AG04449 (cell line): ENCODE measurements around a stretch of chr7.

DNA sequence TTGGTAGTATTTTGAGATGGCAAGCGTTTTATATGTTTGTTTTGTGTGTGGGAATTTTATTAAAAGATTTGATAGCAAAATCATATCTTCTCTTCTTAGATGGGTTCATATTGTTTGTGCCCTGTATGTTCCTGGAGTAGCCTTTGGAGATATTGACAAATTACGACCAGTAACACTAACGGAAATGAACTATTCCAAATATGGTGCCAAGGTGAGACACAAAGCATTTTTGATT, 49.0 kb downstream of the PHF14 start:
- RRBS = no CpG with 5 or more reads among the region's 3 CpGs

DNA sequence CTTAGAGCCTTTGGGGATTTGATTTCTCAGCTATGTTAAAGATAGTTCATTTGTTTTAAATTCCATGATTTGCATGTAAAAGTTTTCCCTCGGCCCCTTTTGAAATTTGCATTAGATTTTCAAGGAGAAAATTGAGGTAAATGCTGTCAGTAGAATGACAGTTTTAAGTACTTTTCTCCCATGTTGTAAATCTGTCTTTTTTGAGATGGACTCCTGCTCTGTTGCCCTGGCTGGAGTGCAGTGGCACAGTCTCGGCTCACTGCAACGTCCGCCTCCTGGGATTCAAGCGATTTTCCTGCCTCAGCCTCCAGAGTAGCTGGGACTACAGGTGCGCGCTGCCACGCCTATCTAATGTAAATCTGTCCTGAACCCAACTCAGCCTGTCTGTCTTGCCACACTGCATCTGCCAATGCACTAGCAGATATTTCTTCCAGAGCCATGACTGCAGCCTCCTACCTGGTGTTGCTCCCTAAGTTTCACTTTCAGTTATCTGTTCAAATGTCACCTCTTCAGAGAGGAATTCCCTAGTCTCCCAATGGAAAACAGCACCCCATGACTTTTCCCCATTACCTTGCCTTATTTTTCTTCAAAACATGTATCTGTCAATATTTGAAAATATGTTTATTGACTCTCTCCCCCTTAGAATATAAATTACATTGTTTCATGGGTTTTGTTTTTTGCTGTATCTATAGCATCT, 264.1 kb downstream of the PHF14 start:
- RRBS = no CpG with 5 or more reads among the region's 8 CpGs

GRCh38 chr7:12801932-12802808, 114.7 kb downstream of the ARL4A start:
- RRBS = no CpG with 5 or more reads among the region's 2 CpGs

- RRBS = no CpG with 5 or more reads among the region's 1 CpG
Measured at GRCh38 chr7:13920374-13920564, 69.2 kb downstream of the ETV1 start.

DNA sequence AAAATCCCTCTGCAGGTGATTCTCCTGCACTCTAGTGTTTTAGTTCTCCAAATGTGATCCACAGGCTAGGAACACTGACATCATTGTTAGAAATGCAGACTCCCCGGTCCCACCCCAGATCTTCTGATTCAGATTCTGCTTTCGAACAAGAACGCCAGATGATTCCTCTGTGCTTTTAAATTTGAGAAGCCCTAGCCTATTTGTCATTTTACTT, 165.4 kb upstream of the ETV1 start:
- RRBS = no CpG with 5 or more reads among the region's 3 CpGs

- RRBS = no CpG with 5 or more reads among the region's 5 CpGs
Measured at GRCh38 chr7:14351053-14351536, 361.6 kb upstream of the ETV1 start.

GRCh38 chr7:14836405-14836910, 66.1 kb downstream of the DGKB start:
- RRBS = no CpG with 5 or more reads among the region's 9 CpGs

- RRBS = no CpG with 5 or more reads among the region's 36 CpGs
Measured at GRCh38 chr7:15547043-15547999, 14.5 kb downstream of the AGMO start.

GRCh38 chr7:15829555-15830180, 143.2 kb upstream of the MEOX2 start:
- RRBS = no CpG with 5 or more reads among the region's 3 CpGs

DNA sequence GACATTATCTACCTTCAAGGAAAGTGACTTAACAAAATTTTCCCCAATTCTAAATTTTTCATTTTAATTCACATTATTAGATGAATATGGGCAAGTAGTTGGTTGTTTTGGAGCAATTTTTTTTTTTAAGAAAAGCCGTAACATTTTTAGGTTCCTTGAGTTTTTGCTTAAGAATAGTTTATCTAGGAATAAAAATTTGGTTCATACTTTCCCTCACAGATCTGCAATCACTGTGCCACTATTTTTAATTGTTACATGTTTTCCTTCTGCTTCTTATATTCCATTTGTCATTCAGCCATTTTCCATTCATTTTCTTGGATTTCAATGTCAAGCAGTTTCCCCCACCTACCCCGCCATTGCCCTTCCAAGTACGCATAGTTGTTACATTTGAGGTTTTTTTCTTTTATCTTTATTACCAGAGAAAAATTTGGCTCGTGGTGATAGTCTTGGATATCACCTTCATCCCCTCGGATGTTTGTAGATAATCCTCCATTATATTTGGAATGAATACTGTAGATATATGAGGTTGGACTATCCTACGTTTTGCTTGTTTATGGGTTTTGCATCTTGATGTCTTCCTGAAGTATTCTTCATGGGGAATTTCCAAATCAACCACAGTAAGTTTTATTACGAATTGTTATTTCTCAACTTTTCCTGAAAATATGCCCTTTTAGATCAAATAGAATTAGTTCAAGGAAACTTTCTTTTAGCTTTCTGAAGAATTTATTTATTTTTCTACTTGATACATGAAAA, 159.7 kb downstream of the CRPPA start:
- RRBS = no CpG with 5 or more reads among the region's 7 CpGs

DNA sequence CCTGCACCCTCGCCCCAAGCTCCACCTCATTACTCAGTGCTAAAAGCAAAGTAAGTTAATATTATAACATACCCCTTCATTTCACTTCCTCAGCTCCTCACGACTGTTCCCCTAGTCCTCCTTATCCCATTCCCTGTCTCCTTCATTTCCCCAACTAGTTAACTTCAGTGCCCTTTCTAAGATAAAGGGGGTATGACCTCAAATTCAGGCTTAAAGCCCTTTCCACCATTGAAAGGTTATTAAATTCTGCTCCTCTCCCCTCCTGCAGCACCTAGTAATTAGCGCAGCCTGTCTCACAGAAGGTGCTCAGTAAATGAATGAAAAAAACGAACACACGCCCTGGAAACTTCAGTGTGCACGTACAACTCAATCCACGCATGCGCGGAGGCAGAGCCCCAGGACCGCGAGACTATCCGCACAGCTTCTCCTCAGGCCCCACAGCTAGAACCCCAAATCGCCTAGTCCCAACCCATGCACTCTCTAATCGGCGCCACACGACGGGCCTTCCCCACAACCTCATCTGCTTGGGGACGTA, 956 bp downstream of the CRPPA start:
- RRBS = no CpG with 5 or more reads among the region's 18 CpGs

- RRBS = no CpG with 5 or more reads among the region's 24 CpGs
Measured at GRCh38 chr7:16754338-16754880, 854 bp downstream of the TSPAN13 start.

- RRBS = no CpG with 5 or more reads among the region's 7 CpGs
Measured at GRCh38 chr7:16794798-16795287, 10.0 kb downstream of the AGR2 start.

DNA sequence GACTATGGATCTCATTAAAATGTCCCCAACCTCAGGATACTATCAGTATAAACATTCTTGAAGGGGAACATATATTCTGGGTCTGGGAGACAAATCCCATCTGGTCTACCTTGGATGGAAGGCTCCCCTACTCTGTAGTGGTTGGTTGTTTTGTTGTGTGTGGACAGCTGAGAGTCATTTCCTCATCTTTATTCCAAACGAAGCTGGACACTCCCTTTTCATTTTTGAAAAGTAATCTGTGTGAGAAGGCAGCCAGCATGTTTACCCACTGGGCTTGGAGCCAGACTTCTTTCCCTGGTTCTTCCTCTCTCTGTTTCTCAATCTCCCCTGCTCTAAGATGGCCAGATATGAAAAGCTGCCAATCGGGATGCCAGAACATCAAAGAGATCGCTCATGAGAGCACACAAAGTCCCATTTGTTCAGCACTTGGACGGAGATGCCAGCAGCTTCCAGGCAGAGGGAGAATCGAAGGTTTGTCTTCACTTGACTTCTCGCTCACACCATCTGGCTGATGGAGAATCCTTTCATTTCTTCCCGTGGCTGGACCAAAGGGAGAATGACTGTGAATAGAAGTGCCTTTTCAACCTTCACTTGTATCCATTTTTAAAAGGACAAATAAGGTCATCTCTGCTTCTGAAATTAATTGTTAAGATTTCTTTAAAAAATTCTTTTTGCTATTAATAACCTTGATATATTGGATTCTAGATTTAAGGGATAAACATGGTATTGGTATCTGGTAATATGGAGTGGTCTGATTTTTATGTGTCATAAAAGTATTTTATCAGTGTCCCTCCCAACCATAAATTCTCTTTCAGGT, 108.2 kb upstream of the AGR3 start:
- RRBS = no CpG with 5 or more reads among the region's 7 CpGs

DNA sequence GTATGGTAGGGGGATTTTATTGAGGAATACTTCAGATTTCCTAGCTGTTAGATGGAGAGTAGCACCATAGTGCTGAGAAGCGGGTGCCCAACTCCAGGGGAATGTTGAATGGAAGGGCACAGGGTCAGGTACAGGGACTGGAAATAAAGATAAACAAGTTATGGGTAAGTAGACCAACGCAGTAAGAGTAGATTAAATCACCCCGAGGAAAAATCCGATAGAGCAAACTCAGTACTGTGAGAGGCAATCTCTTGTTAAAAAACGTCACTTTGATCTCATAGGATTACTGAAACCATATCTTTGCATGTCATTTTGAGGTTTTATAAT, 6.9 kb downstream of the AHR start:
- RRBS = no CpG with 5 or more reads among the region's 5 CpGs

GRCh38 chr7:17308072-17308846, 9.8 kb downstream of the AHR start:
- RRBS = no CpG with 5 or more reads among the region's 1 CpG

DNA sequence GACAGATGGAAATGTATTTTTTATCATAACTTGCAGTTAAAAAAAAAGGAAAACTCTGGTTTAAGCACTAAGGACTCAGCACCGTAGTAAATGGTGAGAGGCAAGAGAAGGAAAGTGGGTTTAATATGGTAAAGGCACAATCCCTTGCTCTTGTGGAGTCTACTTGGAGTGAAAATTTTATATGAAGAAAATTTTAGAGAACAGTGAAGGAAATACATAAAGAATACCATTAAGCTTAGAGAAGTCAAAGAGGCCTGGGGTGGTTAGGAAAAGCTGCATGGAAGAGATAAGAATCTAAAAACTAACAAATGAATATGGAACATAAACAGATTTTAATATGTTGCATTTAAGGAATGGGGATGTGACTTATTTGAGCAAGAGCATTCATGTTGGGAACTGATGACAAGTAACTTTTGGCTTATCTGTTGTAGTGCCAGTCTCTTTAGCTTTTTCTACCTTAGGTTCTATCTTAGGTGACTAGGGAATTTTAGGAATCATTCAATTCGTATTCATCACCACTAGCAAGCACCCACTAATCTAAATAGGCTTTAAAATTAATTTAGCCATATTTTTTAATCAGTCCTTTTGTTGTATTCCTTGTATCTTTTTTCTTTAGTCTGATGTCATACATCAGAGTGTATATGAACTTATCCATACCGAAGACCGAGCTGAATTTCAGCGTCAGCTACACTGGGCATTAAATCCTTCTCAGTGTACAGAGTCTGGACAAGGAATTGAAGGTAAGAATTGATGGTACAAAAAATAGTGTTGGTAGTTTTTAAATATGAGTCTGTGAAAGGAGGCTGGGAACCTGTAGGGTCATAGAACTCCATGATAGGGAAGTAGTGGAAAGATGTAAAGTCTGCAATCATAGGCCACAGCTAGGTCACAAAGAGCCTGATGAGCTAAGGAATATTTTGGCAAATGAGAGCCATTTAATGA, 31.2 kb downstream of the AHR start:
- RRBS = no CpG with 5 or more reads among the region's 5 CpGs

- RRBS = no CpG with 5 or more reads among the region's 3 CpGs
Measured at GRCh38 chr7:17371857-17372667, 73.6 kb downstream of the AHR start.

GRCh38 chr7:17507935-17508192, 209.4 kb downstream of the AHR start:
- RRBS = no CpG with 5 or more reads among the region's 4 CpGs

DNA sequence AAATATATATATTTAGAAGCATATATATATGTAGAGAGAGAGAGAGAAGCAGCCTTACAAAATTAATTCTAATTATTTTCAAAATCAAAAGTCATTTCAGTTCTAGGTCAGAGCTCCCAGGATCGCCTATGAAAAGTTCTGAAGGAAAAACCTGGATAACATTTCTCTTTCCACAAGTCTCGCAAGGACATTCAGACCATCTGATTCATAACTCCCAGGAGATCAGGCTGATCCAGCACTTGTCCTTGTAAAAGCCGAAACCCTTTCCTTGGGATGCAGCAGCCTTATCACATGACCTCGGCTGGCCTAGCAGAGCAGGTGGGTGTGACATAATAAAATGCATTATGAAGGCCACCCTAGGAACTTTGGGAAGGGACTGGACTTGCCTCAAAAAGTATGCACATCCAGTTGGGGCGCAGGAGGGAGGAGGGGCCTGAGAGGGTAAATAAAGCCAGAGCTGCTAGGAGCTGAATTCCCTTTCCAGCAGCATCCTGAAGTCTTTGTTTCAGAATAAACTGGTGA, 260.9 kb downstream of the SNX13 start:
- RRBS = no CpG with 5 or more reads among the region's 5 CpGs